Thoracic aorta endothelial cell (primary cell): ENCODE measurements around the genes SLC35D1 and DIRAS3.

GRCh38 chr1:66739216-66739943 lies 12.9 kb upstream of the DYNLT5 start:
- CAGE, long polyA plus RNA: no peak

- CAGE, long polyA plus RNA: no peak
These were observed 1.1 kb downstream of the MIER1 start for GRCh38 chr1:66925888-66926273.

- CAGE, long polyA plus RNA: no peak
These were observed 5.7 kb downstream of the MIER1 start for GRCh38 chr1:66930128-66931319.

DNA sequence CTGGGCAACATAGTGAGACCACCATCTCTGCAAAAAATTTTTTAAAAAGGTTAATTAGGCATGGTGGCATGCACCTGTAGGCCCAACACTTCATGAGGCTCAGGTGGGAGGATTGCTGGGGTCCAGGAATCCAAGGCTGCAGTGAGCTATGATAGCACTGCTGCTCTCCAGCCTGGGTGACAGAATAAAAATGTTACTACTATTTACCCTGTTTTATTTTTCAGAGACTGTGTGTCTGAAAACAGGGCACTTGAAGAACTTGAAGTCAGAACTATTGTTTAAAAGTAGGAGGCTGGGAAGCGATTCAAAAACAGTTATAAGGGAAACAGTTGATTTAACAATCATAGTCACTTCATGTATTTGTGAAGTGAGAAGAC lies 23.9 kb downstream of the MIER1 start:
- CAGE, long polyA plus RNA: no peak

DNA sequence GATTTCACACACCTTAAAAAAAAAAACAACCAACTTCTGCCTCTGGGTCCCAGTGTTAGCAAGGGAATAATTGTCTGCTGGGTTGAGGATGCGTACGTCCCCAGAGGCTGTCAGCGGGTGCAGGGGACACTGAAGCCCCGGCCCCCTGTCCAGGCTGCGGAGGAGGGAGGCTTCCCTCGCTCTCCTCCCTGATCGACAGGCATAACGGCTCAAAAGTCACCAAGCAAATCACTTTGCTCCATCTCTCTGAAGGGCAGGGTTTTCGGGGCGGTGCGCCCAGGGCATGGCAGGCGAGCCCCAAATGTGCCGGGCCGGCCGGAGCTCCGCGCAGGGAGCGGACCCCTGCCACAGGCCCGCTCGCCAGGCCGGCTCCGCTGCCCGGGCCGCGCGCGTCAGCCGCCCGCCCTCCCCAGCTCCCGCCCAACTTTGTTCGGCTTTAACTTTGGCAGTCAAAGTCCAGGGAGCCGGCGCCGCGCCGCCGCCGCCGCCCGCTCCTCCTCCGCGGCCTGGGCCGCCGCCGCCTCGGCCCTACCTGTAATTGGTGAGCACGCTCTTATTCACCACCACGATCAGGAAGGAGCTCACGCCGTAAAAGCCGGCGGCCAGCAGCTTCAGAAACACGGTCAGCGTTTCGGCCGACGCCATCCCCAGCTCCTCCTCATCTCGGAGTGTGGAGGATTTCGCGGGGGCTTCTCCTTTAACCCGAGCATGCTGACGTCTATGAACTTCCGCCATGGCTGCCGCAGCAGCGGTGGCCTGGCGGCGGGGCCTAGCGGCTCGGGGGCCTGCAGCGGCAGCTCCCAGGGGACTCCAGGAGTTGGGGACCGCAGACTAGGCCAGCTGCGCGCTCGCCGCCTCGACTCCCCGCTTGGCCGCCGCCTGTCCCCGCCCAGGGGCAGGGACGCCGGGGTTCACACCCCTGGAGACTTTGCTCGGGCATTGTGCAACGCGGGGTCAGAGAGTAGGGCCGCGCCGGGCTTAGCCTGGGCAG lies at the start of gene SLC35D1:
Gene SLC35D1 (minus strand): TSS at position 870 of the 991 bp plus-strand sequence.
- CAGE, long polyA plus RNA: no peak

DNA sequence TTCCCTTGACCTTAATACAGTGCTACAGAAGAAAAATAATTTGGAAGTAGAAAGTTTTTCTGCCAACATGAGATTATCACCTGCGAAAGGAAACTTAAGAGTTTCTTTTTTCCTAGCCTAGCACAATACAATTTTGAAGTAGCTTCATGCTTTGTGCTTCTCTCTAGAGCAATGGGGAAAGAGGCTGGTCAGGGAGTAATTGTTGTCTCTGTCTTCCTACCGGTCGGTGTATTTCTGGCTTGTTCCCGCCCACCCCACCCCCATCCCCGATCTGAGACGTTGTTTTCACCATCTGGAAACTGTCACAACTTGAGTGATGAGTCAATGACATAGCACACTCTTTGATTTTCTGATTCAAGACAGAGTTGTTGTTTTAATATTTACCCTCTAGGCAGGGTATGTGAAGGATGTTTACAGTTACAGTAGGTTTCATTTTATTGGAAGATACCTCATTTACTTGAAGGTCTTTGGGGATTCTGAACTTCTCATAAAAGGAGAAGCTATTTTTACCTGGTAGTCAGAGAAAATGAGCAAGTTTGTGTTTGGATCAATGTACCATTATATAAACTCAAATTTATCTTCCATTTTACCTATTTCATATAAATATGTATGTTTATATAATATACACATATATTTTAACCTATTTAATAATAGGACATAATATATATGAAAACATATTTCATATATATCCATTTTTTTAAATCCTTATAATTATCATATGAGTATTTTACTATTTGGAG lies 7.1 kb downstream of the IL12RB2 start:
- CAGE, long polyA plus RNA: no peak

DNA sequence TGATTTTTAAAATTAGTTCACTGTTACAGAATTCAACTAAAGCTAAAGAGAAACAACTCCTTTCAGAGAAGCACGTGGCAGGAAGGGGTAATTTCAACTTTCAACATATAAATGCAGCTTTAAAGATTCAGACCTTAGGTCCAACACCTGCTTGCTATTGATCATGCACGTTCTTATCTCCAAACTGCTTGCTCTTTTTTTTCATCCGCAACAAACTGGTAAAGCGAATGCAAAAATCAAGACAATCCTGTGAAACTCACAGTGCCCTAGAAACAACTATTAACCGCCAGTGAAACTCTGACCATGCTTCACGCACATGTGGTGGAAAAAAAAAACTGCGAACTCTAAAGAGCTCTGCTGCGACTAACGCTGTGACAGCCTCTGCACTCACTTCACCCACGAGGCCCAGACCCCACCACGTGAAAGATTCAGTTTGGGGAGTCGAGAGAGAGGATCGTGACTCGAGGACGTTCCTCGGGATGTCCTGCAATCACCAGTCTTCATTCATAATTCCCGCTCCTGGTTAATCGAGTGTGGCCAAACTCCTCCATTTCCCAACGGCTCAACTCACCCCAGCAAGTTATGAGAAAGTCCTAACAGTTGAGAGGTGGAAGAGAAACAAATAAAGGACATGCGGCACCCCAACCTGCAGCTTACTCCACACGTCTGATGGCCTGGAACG lies 1.3 kb downstream of the SERBP1 start:
- CAGE, long polyA plus RNA: no peak

DNA sequence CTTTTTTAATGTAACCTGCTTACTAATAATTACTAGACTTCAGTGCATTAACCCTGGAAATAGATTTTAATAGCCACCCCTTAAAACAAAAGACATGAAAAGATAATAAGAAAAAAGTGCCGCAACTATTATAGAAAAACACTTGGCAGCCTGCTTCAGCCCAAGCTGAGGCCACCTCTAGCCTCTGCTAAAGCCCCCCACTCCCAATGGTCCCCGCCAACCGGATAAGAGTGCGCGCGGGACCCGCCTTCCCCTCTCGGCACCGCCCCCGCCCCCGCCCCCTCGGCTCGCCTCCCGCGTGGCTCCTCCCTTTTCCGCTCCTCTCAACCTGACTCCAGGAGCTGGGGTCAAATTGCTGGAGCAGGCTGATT lies 283 bp upstream of the GADD45A start:
- CAGE, long polyA plus RNA: no peak

GRCh38 chr1:67710247-67710855 lies 25.4 kb downstream of the GADD45A start:
- CAGE, long polyA plus RNA: no peak

GRCh38 chr1:67747681-67748132 lies 62.7 kb downstream of the GADD45A start:
- CAGE, long polyA plus RNA: no peak

- CAGE, long polyA plus RNA: no peak
These were observed 629 bp downstream of the GNG12 start for GRCh38 chr1:67832681-67832995.

- CAGE, long polyA plus RNA: no peak
These were observed at the start of gene DIRAS3 for GRCh38 chr1:68049773-68050901. DIRAS3 (minus strand) TSS chr1:68050627.

DNA sequence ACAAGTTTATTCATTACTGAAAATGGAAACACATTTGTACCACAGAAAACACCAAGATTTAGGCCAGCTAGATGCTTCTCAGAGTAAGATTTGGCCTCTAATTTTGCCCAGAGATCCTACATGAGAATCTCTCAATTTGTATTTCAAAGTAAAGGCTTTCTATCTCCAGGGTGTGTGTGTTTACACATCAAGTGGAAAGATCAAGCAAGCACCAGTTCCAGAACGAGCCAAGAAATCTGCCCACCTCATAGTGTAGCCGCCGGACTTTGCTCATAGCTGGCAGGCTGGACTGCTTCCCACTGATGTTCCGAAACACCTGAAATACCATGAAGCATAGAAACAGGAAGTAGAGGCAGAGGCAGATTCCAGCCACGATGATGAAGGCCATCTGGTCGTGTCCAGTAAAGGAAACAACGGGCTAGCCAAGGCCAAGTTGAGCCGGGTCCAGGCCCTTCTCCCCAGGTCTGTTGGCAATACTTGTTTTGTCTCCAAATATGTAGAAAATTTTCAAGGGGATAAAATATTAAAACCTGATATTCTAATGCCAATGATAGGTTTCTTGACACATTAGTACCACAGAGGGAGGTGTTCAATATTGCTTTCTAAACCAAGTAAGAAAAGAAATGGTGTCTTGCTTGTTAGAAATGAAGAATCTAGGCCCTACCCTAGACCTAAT lies 86.6 kb downstream of the WLS start:
- CAGE, long polyA plus RNA: no peak

DNA sequence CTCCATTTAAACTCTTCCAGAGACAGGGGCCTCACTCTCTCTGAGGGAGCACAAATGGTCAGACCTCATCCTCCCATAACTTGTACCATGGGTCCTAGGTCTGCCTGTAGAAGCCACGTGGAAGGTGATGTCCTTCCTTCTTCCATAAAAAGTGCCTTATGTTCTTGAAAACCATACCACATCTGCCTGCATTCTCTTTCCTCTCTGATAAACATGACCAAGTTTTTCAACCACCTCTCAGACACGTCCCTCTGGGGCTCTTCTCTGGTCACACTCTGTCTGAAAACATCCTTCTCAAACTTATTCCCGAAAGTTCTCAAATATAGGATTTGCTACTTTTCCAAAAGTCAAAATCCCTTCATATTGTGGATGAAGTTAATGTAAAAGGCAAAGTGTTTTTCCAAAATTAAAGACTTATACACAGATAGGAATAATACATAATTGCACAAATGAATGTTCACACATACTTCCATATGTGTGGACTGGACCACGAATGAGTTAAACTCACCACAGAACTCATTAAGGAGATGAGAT lies 72.8 kb downstream of the WLS start:
- CAGE, long polyA plus RNA: no peak

DNA sequence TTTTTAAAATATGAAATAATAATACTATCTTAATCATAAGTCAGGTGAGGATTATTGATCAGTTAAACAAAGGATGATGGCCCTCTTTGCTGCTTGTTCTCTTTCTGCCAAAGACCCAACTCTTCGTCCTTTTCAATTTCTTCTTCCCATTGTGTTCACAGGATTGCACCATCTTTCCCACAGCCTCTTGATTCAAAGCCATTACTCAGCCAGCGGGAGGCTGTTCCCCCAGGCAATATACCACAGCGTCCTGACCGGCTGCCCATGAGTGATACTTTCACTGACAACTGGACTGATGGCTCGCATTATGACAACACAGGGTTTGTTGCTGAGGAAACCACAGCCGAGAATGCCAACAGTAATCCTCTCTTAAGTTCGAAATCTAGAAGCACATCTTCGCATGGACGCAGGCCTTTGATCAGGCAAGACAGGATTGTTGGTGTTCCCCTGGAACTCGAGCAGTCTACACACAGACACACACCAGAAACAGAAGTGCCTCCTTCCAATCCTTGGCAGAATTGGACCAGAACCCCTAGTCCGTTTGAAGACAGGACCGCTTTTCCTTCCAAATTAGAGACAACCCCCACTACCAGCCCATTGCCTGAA lies 167.3 kb downstream of the LRRC40 start:
- CAGE, long polyA plus RNA: no peak

DNA sequence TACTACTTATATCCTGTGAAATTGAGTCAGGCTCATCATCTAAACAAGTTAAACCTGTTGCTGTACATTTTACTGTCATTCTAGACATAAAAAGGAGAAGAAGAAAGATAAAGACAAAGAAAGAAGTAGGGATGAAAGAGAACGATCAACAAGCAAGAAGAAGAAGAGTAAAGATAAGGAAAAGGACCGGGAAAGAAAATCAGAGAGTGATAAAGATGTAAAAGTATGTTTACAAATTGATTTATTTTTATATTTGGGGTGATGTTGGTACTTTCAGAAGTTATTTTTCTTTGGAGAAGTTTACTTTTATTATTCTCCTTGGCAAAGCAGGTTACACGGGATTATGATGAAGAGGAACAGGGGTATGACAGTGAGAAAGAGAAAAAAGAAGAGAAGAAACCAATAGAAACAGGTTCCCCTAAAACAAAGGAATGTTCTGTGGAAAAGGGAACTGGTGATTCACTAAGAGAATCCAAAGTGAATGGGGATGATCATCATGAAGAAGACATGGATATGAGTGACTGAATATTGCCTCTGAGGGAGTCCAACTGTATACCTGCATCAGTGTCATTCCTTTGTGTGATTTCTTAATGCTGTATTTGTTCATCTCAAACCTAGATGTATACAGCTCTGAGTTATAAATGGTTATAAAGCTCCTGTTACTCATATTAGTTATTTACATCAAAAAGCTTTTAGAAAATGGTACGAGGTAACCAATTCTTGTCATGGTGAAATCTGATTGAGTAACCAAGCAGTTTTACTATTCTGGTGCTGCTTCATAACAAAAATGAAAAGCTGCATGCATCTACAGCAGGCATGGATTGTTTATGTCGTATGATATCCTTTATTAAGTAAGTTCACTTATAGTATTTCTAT lies 29.3 kb downstream of the SRSF11 start:
- CAGE, long polyA plus RNA: no peak

DNA sequence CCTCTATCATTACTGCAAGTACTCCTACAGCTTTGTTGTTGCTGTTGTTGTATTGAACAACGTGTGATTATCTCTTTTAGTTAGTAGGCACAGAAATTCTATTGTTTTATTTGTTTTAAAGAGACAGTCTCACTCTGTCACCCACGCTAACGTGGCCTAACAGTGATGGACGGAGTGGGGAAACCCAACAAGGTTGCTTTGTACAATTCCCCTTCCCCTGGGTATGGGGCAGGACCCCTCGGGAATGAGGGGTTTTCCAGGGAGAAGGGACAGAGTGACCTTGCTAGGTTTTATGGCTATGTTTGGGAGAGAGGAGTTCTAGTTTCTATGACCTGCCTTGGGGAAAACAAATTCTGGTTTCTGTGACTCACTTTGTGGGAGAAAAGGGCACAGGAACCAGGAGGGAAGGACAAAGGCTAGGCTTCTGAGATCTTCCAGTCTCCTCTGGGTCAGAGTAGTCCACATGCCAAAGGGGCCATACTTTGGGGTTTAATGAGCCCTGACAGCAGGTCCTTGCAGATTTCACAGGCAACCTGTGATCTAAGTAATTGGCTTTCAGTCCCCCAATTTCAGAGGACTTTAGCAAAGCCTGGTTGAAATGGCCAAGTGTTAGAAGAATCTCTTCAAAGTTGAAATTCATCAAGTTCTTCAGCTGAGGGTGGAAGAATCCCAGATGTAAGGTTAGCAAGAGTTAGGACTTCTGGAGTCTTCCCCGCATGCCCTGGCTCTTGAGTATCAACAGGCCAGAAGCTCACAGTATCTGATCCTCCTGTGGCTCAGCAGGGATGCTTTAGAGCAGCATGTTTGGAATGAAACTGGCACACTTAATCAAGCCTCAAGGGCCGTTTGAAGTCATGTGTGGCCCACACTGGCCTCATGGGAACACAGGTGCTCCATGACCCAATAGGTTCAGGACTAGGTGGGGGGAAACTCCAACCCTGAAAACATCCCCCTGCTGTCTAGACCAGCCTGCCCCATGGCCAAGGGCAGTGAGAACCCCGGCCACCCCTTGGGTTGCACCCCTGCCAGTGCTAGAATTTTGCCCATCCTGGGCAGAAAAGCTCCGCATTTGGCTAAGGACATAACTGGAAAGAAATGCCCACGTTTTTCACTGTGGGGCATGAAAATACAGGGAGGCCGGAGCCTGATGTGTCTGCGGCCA lies 5.7 kb upstream of the PTGER3 start:
- CAGE, long polyA plus RNA: no peak

- CAGE, long polyA plus RNA: no peak
These were observed 323.7 kb upstream of the ZRANB2 start for GRCh38 chr1:71404396-71405132.

GRCh38 chr1:72281924-72282272 lies 441 bp downstream of the NEGR1 start:
- CAGE, long polyA plus RNA: no peak

- CAGE, long polyA plus RNA: no peak
These were observed 1.4 kb upstream of the NEGR1 start for GRCh38 chr1:72283551-72284361.